Measurements from ENCODE around the genes AQP2, AQP6 and GPD1.

DNA sequence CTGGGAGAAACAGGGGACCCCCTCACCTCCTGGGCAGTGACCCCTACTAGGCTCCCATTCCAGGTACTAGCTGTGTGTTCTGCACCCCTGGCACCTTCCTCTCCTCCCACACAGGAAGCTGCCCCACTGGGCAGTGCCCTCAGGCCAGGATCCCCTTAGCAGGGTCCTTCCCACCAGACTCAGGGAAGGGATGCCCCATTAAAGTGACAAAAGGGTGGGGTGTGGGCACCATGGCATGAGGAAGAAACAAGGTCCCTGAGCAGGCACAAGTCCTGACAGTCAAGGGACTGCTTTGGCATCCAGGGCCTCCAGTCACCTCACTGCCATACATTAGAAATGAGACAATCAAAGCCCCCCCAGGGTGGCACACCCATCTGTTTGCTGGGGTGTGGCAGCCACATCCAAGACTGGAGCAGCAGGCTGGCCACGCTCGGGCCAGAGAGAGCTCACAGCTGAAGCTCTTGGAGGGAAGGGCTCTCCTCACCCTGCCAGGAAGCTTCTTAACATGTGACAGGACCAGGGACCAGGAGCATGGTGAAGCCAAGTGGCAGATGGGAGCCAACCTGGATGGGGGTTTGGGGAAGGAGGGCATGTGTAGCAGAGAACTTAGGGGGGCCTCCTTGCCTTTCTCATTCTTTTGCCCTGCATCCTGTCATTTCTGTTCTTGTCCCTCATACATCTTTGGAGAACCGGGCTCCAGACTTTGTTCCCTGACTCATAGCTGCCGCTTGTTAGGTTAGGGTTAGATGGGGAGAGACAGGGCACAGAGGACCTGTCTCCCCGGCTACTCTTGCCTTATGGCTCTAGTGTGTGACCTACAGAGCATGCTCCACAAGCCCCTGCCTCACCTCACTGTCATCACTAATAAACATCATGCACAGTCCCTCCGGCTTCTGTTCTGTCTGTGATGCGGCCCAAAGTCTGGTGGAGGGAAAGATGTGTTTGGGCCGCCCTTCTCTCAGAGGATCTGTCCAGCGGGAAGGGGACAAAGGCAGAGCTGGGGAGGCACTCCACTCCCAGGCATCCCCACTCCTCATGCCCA, 10.1 kb downstream of the CACNB3 start:
- RRBS, result 53% methylated on average over 3 of the region's 9 CpGs

- RRBS, result 11% methylated on average over 2 of the region's 45 CpGs
These were observed 660 bp downstream of the FKBP11 start for GRCh38 chr12:48924373-48925290.

- RRBS, result no CpG with 5 or more reads among the region's 3 CpGs
These were observed 3.1 kb upstream of the DDN start for GRCh38 chr12:49002236-49002652.

GRCh38 chr12:49095416-49096333, 1.1 kb upstream of the DHH start:
- RRBS, result no CpG with 5 or more reads among the region's 6 CpGs

GRCh38 chr12:49129698-49130026, 1.5 kb downstream of the TUBA1B start:
- RRBS, result no CpG with 5 or more reads among the region's 6 CpGs

DNA sequence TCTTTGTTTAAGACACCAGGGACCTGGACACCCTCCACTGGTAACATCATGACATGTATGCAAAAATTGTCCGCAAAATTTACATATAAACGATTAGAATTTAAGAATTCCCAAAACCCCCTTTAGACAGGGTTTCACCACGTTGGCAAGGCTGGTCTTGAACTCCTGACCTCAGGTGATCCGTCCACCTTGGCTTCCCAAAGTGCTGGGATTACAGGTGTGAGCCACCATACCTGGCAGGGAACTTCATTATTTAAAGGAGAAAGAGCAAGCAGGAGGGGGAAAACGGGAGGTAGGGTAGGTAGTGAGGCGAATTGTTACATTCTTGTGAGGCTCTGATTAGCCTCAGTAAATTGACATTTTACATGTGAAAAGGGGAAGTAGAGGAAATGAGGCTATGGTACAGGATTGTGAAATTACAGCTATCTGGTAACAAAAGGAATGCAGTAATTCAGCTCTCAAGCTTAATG, 27.6 kb downstream of the TUBA1A start:
- RRBS, result no CpG with 5 or more reads among the region's 6 CpGs

DNA sequence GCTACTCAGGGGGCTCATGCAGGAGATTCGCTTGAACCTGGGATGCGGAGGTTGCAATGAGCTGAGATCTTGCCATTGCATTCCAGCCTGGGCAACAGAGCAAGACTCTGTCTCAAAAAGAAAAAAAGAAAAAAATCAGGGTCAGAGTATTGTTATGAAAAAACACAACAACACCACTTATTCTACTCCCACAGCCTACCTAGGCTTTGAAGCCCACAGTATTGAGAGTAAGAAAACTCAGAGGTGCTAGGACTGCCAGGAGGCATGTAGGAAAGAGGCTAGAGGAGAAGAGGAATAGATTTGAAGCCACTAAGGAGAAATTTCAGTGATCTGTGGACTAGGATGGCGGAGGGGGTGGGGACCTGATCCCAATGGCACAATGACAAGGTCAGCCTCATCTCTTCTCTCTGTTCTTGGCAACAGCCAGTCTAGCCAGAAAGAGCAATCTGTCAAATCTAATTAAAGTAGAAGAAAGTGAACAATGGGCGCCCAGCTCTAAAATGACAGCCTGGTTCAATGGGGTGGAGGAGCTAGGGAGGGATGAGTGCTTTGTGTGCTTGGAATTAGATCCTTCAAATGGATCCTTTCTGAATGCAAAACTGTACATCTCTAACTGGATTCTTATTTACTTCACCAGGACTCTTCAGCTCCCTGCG, 37.3 kb upstream of the TUBA1C start:
- RRBS, result no CpG with 5 or more reads among the region's 5 CpGs

- RRBS, result no CpG with 5 or more reads among the region's 7 CpGs
These were observed 9.5 kb downstream of the MCRS1 start for GRCh38 chr12:49558412-49558844.

DNA sequence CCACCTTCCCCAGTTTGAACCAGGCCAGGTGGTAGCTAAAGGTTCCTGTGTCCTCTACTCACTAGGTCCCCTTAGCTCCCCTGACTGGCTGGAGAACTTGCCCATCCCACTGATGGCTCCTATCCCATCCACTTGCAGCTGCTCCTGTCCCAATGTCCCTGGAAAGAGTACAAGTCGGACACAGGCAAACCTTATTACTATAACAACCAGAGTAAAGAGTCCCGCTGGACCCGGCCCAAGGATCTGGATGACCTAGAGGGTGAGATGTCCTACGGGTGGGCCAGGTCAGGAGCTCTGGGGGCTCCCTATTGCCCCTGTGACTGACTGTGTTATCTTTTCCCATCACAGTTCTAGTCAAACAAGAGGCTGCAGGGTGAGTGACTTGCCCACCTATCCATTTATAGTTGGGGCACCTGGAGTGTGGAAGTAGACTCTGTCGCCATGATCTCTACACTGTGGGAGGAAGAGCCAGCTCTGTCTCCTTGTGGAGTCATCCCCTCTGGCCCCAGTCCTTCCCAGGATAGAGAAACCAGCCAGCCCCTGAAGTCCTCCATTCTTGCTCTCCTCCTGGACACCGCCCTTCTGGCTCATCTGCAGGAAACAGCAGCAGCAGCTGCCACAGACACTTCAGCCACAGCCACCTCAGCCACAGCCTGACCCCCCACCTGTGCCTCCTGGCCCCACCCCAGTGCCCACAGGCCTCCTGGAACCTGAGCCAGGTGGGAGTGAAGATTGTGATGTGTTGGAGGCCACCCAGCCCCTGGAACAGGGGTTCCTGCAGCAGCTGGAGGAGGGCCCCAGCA, 10.1 kb downstream of the PRPF40B start:
- RRBS, result no CpG with 5 or more reads among the region's 6 CpGs

DNA sequence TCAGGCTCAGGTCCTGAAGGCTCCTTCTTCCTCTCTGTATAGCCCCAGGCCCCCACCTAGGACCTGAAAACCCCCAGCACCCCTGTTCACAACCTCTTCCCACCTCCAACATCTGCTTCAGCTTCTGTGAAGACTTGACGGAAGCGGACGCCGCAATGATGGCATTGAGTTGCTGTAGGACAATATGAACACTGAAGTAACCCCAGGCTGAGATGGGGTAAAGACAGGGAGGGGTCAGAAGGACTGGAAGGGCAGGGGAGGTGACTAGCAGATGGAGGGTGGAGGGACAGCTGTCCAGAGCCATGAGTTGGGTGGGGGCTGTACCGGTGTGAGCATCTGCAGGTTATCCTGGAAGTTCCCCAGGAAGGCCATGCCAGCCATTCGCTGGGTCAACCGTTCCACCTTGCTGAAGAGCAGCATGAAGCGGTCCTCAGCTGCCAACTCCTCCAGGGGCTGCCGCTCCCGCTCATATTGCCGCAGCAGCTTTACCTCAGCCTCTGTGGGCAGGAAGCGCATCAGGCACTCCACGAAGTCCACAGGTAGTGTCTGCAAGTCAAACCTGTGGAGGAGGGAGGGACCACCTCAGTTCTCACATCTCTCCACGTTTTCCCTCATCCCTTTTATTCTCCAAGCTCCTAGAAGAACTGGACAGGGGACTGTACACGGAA, 26.1 kb downstream of the PRPF40B start:
- RRBS, result no CpG with 5 or more reads among the region's 15 CpGs

DNA sequence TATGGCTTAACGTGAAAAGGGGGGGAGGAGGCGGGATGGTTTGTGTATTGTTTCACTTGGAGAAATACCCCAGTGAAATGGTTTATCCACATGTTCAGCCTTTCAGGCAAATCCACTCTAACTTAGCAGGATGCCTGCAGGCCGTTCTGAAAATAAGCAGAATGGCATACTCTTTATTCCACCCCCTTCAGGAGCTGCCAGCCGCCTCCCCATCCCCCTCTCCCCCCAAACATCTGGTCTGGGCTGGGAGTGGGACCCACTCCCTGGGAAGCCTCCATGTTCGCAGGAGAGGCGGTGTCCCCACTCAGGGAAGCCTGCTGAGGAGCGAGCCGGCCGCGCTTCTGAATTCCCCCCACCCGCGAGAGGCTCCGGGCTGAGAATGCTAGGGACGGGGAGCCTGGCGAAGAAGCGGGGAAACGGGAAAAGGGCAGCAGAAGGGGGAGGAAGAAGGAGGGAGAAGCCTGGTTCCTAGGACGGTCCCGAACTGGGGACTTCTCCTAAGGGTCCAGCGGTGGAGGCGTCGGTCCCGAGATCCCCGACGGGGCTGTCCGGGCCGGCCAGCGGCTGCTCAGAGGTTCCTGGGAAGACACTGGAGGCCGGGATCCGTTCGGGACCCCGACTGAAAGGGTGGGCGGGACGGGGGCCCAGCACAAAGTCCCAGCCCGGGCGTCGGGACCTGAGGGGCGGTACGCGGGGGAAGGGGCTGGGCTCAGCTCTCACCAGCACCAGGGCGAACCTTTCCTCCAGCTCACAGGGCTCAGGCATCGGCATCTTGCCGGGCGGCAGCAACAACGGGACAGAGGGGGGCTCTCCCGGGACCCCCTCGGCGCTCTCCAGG, 651 bp downstream of the FMNL3 start:
- RRBS, result 2% methylated on average over 9 of the region's 48 CpGs

DNA sequence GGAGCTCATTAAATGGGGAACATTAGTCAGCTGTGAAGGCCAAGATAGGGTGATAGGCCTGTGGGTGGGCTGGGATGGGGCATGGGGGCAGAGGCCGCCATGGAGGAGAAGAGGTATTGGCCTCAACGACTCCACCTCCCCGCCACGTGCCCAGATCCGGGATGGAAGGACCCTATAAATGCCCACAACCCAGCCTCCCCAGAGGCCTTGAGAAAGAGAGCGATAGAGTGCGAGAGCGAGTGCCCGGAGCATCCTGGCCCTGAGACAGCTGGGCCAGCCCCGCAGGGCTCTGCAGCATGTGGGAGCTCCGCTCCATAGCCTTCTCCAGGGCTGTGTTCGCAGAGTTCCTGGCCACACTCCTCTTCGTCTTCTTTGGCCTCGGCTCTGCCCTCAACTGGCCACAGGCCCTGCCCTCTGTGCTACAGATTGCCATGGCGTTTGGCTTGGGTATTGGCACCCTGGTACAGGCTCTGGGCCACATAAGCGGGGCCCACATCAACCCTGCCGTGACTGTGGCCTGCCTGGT, at the start of gene AQP2:
TSS of gene AQP2 (plus strand) at position 203 of the 526 bp plus-strand sequence.
- RRBS, result 80% methylated on average over 5 of the region's 17 CpGs

DNA sequence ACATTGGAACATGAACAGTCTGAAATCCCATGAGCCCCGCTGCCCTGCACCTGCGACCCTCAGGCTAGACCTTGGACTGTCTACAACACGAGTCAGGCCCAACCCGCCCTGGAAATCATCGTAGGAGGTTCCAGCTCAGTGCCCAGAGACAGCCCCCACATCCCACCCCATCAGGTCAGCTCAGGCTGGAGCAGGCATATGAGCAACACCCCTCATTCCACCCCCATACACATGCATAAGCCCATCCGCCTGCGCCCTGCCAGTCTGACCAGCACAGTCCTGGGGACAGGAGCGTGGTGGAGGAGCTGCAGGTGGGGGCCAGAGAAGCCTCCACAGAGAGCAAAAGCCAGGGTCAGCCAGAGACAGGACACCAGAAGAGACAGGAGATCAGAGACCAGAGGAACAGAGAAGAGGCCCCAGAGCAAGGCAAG, at the start of gene AQP6:
TSS of gene AQP6 (plus strand) at position 226 of the 431 bp plus-strand sequence.
- RRBS, result no CpG with 5 or more reads among the region's 8 CpGs

DNA sequence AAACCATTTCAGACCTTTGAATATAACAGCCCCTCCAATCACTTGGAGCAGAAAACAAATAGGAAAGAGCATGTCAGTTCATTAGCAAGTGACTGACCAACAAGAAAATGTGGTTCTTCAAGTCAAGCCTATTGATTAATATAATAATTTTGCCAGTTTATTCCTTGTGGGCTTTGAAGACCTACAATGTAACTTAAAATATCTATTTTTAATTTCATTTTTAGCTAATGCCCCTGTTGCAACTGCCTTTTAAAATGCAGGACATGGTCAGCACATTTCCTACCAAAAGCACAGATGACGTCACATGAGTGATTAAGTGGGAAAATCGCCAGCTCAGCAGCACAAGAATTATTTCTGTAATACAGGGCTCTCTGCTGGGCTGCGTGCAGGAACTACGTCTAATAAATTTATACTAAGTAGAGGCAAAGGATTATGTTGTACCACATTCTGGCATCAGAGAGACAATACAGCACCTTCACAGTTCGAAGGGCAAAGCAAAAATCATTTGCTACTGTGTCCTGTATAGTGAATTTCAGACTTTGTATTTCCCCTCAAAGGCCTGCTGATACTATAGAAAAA, 8.3 kb downstream of the RACGAP1 start:
- RRBS, result no CpG with 5 or more reads among the region's 5 CpGs

DNA sequence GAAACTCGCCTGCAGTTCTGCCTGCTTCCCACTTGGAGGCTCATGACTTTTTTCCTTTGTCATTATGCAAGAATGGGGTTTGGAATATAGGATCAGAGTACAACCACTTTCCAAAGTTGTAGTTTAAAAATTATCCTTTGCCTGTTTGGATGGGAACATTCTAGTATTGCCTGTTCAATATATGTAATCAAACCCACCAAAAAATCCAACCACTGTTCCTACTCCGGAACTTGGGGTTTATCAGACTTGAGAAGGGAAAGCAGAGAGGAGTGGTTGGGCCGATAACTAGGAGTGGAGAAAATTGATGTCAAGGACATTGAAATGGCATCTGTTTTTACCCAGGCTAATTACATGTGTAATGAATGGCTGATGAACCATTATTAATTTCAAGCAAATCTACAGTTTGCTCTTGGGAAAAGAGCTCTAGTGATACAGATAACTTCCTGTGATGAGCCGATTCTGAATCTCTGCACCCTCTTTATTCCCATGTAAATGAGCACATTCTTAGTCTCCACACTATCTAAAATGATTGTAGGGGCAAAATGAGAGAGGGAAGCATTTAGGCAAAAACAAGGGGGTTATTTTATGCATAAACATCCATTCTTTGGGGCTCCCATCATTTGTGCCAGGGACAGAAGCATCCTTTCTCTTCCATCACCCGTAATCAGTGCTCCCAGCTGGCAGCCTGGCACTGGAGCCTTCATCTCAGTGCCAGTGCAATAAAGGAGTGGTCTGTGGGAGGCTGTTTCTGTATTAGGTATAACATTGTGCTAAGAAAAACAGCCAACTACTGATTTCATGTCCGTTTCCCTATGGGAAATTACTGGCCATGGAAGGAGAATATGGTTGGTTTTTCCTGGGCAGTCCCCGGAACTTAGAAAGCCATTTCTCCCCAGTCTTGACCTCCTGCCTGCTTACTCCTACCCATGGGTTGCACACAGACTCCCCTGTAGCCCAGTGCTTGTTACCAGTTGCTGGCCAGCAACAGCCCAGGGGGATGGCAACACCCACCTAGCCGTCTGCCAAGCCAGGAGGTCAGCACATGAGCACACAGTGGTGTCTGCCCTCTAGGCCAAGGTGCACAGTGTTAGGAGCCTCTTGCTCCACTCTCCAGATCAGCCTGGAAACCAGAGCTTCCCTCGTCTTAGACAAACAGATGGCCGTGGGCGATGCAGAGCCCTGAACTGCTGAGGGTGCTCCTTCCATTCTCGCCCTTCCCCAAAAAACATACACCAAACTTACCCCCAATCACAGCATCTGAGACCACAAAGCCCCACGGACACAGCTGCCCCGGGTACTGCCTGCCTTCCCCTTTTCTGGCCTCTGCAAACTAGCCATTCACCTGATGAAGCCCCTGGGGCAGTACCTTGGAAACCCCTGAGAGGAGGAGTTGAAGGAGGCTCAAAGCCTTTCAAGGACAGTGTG, 1.5 kb upstream of the GPD1 start:
- RRBS, result no CpG with 5 or more reads among the region's 14 CpGs

GRCh38 chr12:50103659-50104555, at the start of gene GPD1:
TSS of gene GPD1 (plus strand) at chr12:50104008.
- RRBS, result 27% methylated on average over 4 of the region's 15 CpGs

GRCh38 chr12:50132376-50133093, 20.5 kb downstream of the COX14 start:
- RRBS, result no CpG with 5 or more reads among the region's 3 CpGs

DNA sequence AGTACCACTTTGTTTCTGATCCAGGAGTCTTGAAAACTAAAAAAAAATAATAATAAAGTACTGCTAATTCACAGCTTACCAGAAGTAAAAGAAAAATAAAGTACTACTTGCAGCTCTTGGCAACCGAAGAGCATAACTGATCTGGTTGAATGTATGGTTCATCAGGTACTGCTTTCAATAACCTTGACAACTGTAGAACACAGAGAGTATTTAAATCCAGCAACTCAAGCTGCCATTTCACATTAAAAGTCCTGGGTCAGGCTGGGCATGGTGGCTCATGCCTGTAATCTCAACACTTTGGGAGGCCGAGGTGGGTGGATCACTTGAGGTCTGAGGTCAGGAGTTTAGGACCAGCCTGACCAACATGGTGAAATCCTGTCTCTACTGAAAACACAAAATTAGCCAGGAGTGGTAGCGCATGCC, 33.6 kb downstream of the LIMA1 start:
- RRBS, result no CpG with 5 or more reads among the region's 3 CpGs

GRCh38 chr12:50351266-50351734, 45.1 kb downstream of the FAM186A start:
- RRBS, result no CpG with 5 or more reads among the region's 8 CpGs

GRCh38 chr12:50390190-50390501, 6.3 kb downstream of the FAM186A start:
- RRBS, result no CpG with 5 or more reads among the region's 3 CpGs

Measured in AG09309 (cell line).